MCF 10A (cell line): ENCODE data around the gene KCTD14.

DNA sequence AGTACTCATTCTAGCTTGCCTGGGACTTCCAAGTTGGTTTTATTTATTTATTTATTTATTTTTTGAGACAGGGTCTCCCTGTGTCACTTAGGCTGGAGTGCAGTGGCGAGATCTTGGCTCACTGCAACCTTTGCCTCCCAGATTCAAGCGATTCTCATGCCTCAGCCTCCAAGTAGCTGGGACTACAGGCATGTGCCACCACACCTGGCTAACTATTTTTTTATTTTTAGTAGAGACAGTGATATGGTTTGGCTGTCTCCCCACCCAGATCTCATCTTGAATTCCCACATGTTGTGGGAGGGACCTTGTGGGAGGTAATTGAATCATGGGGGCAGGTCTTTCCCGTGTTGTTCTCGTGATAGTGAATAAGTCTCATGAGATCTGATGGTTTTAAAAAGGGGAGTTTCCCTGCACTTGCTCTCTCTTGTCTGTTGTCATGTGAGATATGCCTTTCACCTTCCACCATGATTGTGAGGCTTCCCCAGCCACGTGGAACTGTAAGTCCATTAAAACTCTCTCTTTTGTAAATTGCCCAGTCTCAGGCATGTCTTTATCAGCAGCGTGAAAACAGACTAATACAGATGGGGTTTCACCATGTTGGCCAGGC is 8.2 kb downstream of the KCTD14 start:
- PRO-cap, result no peak
- RRBS, result no CpG with 5 or more reads among the region's 6 CpGs

- PRO-cap, result bidirectional peak, plus-strand start at chr11:78023340, minus-strand start at chr11:78023232
- RRBS, result no CpG with 5 or more reads among the region's 30 CpGs
Measured at GRCh38 chr11:78022986-78023677, at the start of gene KCTD14. Gene KCTD14, minus strand, starts transcription at chr11:78023276.

DNA sequence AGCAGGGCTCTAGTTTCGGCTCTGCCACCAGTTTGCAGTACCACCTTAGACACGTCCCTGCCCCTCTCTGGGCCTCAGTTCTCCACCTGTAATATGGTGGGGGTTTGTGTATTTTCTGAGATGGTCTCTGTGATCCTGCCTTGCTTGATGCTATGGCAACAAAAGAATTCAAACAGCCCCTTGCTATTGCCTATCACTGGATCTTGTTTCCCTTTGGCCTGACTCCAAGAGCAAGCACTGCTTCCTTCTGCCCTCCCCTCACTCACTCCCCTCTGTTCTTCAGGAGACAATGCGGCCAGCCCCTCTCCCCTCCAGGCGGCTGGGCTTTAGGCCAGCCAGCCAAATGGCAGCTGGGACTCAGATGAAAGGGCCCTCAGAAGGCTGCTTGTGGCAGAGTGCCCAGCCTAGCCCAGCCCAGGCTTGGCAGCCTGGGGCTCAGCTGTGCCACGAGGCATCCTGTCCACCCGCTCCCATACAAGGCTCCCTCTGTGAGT is 7.3 kb upstream of the KCTD14 start:
- PRO-cap, result no peak
- RRBS, result no CpG with 5 or more reads among the region's 6 CpGs

- PRO-cap, result no peak
- RRBS, result no CpG with 5 or more reads among the region's 6 CpGs
Measured at GRCh38 chr11:78090504-78090856, 10.8 kb upstream of the NDUFC2 start.

- PRO-cap, result no peak
- RRBS, result 92% methylated on average over 3 of the region's 52 CpGs
Measured at GRCh38 chr11:78209397-78210557, 21.1 kb downstream of the USP35 start.

DNA sequence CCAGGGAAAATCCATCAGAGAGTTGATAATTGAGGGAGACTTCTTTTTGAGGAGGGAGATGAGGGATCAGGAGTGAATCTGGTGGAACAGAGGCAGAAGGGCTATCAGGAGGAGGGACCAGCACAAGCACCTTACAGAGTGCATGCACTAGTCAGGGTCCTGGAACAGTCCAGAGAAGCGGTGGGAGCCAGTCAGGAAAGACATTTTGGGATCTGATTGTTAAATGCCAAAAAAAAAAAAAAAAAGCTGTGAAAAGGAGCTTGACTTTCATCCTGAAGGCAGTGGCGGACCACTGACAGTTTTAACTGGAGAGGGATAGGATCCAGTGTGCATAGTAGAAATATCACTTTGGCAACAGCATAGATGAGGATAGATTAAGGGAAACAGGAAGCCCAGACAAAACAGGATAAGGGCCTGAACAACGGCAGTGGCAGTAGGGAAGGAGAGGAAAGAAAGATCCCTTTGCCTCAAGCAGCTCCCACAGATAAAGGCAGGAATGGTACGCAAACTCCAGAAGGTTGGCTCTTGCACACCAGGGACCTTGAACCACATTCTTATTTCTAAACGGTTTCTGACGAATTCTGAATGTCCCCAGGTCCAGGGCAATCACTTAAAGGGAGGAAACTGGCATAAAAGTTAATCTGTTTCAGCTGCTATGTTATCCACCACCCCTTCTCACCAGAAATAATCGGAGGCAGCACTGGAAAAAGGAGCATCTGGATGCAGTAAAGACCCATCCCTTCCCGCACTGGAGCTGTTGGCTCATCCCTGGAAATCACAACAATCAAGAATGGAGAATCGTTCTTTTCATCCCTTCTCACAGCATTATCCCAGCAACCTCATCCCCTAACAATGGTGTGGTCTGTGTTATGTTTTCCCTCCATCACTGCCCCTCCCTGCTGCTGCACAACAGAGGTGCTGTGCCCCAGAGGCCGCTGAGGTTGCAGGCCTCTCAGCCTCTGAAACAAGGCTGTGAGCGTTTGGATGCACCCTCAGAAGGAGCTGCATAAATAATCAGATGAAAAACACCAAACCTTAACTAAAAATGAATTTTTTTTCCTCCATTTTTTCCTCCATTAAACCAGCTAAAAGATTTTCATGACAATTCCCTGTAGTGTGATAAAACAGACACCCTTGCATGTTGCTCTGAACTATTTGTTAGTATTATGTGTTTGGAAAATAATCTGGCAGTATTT is 99.1 kb downstream of the GAB2 start:
- PRO-cap, result no peak
- RRBS, result no CpG with 5 or more reads among the region's 11 CpGs

DNA sequence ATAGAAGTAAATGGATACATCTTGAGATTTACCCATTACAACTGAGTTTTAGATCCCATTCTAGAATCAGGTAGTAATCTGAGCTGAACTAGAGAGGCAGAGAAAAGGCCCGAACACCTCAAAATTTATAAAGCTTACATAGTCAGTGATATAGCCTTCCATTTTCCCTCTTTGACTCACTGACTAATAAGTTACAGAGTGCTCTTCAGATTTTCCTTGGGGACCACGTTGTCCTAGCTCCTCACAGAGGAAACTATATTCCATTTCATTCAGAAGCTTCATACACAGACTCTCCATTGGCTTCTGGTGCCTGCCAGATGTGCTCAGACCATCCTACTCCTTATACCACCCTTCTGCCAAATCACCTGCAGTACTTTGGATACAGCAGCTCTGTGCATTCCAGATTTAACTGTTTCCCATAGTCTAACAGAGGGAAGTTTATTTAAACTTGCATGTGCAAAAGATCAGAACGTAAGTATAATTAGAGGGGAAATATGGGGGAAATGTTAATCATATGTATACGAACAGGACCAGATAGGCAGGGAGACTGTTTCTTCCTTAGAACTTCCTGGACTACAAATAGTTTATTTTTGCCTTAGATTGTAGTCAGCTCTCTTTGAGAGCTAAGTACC is 41.9 kb downstream of the GAB2 start:
- PRO-cap, result no peak
- RRBS, result no CpG with 5 or more reads among the region's 4 CpGs

GRCh38 chr11:78392711-78393489 is 24.7 kb downstream of the GAB2 start:
- PRO-cap, result no peak
- RRBS, result no CpG with 5 or more reads among the region's 5 CpGs

DNA sequence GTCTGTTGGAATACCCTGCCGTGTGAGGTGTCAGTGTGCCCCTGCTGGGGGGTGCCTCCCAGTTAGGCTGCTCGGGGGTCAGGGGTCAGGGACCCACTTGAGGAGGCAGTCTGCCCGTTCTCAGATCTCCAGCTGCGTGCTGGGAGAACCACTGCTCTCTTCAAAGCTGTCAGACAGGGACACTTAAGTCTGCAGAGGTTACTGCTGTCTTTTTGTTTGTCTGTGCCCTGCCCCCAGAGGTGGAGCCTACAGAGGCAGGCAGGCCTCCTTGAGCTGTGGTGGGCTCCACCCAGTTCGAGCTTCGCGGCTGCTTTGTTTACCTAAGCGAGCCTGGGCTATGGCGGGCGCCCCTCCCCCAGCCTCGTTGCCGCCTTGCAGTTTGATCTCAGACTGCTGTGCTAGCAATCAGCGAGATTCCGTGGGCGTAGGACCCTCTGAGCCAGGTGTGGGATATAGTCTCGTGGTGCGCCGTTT is 108.4 kb upstream of the NARS2 start:
- PRO-cap, result no peak
- RRBS, result no CpG with 5 or more reads among the region's 18 CpGs

GRCh38 chr11:78828569-78828821 is 253.8 kb upstream of the NARS2 start:
- PRO-cap, result no peak
- RRBS, result no CpG with 5 or more reads among the region's 1 CpG

DNA sequence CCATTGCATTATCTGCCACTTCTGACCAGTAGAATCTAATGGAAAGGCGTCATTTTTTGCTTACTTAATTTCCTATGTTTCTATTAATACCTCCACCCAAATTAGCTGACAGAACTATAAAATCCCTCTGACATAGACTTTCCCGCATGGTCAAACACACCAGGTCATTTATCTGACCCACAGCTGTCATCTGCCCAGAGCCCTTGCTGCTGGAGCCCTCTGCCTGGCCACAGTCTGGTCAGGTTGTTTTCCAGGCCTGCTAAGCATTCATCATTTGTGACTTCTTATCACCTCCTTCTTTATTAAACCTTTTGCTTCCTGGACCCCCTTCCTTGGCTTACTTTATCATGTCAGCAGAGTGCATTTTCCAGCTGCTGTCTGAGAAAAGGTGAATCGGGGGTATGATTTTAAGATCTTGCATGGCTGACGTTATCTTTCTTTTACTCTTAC is 258.7 kb upstream of the NARS2 start:
- PRO-cap, result no peak
- RRBS, result no CpG with 5 or more reads among the region's 4 CpGs

- PRO-cap, result no peak
- RRBS, result no CpG with 5 or more reads among the region's 5 CpGs
Measured at GRCh38 chr11:79049738-79050272, 391.0 kb downstream of the TENM4 start.

- PRO-cap, result no peak
- RRBS, result no CpG with 5 or more reads among the region's 5 CpGs
Measured at GRCh38 chr11:79406390-79406719, 34.5 kb downstream of the TENM4 start.

- PRO-cap, result no peak
- RRBS, result no CpG with 5 or more reads among the region's 4 CpGs
Measured at GRCh38 chr11:79413004-79413817, 27.6 kb downstream of the TENM4 start.

GRCh38 chr11:79974184-79974650 is 533.4 kb upstream of the TENM4 start:
- PRO-cap, result no peak
- RRBS, result no CpG with 5 or more reads among the region's 3 CpGs

DNA sequence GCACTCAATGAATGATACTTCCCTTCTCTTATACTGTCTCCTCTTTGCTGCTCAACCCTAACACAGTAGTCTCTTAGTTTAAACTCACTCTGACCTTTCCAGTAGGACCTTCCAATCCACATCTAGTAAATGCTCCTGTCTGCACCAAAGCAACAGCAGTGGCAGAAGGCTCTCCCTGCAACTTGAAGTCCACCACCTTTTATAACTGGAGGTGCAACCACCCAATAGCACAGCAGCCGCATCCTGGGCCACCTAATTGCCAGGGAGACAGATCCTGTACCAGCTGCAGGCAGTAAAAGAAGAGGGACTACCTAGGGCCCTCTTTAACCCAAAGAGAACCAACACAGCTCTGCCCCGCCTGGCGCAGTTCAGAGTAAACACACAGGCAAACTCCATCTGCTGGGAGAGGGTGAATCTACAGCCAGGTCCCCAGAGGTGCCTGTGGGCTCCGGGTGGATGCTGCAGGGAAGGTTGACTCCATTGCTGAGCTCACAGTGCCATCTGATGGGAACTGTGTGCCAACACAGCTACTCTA is 38.2 kb downstream of the FAM181B start:
- PRO-cap, result no peak
- RRBS, result no CpG with 5 or more reads among the region's 4 CpGs

GRCh38 chr11:83128744-83129133 is 28.2 kb upstream of the PCF11 start:
- PRO-cap, result no peak
- RRBS, result no CpG with 5 or more reads among the region's 1 CpG

- PRO-cap, result no peak
- RRBS, result no CpG with 5 or more reads among the region's 49 CpGs
Measured at GRCh38 chr11:83157260-83158296, 647 bp downstream of the PCF11 start.

DNA sequence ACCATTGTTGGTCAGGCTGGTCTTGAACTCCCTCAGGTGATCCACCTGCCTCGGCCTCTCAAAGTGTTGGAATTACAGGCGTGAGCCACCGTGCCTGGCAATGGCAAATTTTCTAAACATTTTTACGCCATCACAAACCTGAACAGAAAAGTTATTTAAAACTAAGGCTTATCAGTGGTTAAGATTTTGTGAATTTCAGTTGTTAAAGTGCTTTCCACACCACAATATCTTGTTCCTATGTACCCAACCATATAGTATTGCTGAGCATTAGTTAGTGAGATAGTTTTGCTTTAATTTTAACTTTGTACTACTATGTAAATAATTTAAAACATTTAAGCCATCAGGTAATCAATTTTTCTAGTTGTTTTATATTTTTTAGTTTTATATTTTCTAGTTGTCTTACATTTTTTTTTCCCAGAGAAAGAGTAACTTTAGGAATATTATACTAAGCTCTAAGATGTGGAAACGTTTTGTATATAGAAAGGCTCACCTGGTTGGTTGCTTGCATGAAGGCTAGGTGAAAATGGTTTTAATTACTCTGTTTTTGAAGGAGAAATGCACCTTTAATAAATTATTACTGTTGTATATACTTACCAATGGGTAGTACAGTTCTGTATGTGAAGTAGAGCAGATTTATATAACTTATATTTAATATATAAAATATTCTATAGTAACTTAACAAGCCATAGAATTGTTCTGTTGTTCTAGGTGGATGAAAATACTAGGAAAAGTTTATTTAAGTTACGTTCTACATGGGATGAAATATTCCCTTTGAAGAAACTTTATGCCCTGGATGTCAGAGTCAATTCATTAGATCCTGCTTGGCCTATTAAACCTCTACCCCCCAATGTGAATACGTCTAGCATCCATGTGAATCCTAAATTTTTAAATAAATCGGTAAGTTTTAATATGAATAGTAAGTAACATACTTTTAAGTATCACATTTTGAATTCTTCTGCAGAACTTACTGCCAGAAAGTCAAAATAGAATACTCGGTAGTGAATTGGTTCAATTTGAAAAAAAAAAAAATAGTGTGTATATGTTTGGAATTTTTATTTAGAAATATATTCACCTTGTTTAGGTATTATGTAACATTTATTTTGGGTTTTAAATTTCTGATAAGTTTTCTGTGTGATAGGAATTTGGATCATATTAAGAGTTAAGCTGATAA is 6.4 kb downstream of the PCF11 start:
- PRO-cap, result no peak
- RRBS, result no CpG with 5 or more reads among the region's 9 CpGs

GRCh38 chr11:83168687-83169032 is 11.7 kb downstream of the PCF11 start:
- PRO-cap, result no peak
- RRBS, result no CpG with 5 or more reads among the region's 4 CpGs